Mucosa of descending colon (tissue), 1 donor: ENCODE results near the genes ADAP1 and INTS1.

DNA sequence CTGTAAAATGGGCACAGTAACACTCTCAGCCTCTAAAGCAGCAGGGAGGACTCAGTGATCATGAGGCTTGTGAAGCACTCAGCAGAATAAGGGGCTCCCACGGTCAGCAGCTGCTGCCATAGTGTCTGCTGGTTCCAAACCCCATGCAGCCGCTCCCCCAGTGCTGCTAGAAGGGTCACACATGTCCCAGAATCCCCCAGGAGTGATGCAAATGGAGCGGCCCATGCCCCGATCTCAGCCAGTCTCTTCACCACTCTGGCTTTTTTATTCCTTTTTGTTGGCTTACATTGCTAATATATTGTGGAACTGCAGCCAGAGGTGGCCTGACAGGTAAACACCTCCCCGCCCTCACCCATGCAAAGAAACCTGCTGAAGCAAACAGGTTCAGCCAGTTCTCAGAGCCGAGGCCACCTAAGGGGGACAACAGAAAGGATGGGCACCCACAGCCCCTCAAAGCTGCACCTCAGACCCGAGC lies 102.2 kb upstream of the PDGFA start:
- PRO-cap: unidirectional peak, minus-strand start at position 269 of the sequence; bidirectional peak, plus-strand start at position 391 of the sequence, minus-strand start at position 269 of the sequence

DNA sequence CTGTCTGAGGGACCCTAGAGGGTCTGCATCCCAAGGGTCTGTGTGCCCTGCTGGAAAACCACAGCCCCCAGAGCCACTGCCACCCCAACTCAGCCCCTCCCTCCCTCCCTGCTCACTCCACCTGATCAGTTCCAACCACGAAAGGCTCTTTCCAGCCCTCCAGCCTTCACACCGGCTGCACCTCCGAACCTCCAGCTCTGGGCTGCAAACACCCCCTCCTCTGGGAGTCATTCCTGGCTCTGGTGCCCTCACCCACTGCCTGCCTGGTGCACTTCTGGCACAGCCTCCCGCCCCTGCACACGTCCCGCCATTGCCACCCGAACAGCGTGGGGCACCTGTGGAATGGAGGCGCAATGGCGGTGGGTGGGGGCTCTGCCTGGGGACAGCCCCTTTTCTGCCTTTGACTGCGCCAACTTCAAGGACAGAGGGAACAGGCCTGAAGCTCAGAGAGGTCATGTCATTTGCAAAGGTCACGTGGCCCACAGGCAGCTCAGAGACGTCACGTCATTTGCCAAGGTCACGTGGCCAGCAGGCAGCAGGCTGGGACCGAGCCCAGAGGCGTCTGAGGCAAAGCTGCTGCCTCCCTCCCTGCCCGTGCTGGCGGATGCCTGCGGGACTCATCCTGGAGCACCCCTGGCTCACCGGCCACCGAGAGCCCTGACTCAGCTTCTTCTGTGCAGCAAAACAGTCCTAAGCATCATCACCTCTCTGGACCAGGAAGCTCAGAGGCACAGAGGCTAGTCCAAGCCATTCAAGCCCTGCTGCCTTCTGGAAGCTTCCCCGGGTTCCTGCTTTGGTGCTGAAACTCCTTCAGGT lies 76.0 kb upstream of the DNAAF5 start:
- PRO-cap: no peak

- PRO-cap: unidirectional peak, plus-strand start at chr7:771491
Observed at GRCh38 chr7:771044-771988, 44.2 kb upstream of the PRKAR1B start.

- PRO-cap: no peak
Observed at GRCh38 chr7:855841-856210, 20.5 kb upstream of the GET4 start.

GRCh38 chr7:877619-878359 lies 1.4 kb downstream of the GET4 start:
- PRO-cap: bidirectional peak, plus-strand start at chr7:877984, minus-strand start at chr7:877880

DNA sequence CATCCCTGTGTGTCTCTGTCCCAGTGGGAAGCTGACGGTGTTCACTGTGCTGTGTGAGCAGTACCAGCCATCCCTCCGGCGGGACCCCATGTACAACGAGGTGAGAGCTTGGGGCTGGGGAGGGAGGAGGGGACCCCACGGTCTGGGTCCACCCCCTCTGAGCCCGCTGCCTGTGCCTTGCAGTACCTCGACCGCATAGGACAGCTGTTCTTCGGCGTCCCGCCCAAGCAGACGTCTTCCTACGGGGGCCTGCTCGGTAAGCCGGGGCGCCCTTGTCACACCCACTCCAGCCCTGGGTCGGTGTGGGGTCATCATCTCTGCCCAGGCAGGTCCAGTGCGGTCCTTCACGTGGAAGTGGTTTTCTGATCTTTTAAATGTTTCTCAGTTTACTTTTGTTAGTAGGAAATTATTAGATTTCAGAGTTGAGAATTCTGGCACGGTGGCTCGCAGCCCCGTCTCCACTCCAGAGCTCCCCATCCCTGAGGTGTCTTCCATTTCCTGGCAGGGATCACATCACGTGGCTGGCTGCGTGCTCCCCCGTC lies 17.4 kb downstream of the GET4 start:
- PRO-cap: no peak

- PRO-cap: bidirectional peak, plus-strand start at chr7:920948, minus-strand start at chr7:920876
Observed at GRCh38 chr7:920390-921320, 33.8 kb downstream of the ADAP1 start.

DNA sequence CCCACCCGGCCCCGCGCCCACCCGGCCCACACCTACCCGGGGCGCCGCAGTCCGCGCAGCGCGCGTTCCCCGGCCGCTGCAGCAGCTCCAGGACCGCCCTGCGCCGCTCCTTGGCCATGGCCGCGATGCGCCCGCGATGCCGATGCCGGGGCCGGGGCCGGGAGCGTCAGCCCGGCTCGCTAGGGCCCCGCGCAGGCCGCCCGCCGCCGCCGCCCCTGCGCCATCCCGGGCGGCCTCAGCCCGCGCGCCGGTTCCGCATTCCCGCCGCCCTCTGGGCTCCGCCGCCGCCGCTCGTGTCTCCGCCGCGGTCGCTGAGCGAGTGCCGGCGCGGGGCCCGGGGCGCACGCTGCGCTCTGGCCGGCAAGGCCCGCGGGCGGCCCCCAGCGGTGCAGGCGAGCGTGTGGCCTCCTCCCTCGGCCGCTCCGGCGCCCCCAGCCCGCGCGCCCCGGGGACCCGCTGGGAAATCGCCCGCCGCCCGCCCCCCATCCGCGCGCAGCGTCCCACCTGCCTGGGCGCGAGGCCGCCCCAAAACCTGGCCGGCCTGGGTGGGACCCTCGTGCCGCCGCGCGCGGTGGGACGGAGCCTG lies at the start of gene ADAP1:
Gene ADAP1, minus strand, starts transcription at position 321 of the 586 bp plus-strand sequence.
- PRO-cap: unidirectional peak, minus-strand start at position 97 of the sequence; unidirectional peak, minus-strand start at position 144 of the sequence; unidirectional peak, minus-strand start at position 313 of the sequence

GRCh38 chr7:1229458-1230470 lies 2.9 kb upstream of the UNCX start:
- PRO-cap: no peak

- PRO-cap: unidirectional peak, plus-strand start at chr7:1298968
Observed at GRCh38 chr7:1298913-1299182, 66.2 kb downstream of the UNCX start.

GRCh38 chr7:1442098-1442685 lies 17.1 kb downstream of the MICALL2 start:
- PRO-cap: no peak

GRCh38 chr7:1455069-1456138 lies 3.9 kb downstream of the MICALL2 start:
- PRO-cap: bidirectional peak, plus-strand start at chr7:1455350, minus-strand start at chr7:1455208; bidirectional peak, plus-strand start at chr7:1455524, minus-strand start at chr7:1455422; bidirectional peak, plus-strand start at chr7:1455810, minus-strand start at chr7:1455750

DNA sequence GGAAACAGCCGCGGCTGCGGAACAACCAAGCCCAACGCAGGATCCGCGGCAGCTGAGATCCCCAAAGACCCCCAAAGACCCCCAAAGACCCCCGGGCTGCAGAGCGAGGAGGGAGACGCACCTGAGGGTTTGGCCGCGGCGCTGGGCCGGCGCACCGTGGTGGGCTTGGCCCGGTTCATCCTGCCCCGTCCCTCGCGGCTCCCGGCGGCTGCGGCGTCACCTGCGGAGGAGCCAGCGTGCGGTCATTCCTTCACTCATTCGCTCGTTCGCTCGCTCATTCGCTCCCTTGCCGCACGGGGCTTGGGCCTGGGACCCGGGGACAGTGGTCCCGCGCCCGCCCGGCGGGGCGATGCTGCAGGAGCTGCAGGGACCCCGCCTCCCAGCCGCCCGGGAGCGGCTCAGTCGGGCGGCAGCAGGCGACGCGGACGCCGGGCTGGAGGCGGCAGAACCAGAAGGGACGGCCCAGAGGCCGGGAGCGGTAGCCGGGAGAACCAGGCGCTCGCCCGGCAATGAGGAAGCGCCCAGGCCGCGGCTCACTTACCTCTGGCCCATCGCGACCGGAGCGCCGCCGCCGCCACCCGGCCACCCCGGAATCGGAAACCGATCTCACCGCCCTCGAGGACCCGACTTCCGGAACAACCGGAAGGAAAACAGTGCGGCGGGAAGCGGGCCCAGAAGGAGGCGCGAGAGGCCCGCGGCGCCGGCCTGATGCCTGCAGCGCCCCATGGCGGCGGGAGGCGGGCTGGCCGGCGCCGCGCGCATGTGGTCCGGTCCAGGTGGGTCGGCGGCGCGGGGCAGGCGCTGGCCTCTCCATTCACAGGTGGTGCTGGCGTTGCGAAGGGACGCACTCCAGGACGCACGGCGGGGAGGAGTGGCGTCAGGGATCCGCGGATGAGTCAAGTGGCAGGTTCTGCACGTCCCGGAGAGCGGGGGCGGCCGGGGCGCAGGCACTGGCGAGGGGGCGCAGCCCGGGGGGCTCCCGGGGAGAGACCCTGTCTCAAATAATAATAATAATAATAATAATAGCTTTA lies at the start of gene INTS1:
Gene INTS1, minus strand, starts transcription at position 608 of the 1,031 bp plus-strand sequence.
- PRO-cap: bidirectional peak, plus-strand start at position 819 of the sequence, minus-strand start at position 595 of the sequence

GRCh38 chr7:1505626-1506107 lies 1.5 kb upstream of the INTS1 start:
- PRO-cap: no peak

GRCh38 chr7:1513268-1513720 lies 9.1 kb upstream of the INTS1 start:
- PRO-cap: no peak

DNA sequence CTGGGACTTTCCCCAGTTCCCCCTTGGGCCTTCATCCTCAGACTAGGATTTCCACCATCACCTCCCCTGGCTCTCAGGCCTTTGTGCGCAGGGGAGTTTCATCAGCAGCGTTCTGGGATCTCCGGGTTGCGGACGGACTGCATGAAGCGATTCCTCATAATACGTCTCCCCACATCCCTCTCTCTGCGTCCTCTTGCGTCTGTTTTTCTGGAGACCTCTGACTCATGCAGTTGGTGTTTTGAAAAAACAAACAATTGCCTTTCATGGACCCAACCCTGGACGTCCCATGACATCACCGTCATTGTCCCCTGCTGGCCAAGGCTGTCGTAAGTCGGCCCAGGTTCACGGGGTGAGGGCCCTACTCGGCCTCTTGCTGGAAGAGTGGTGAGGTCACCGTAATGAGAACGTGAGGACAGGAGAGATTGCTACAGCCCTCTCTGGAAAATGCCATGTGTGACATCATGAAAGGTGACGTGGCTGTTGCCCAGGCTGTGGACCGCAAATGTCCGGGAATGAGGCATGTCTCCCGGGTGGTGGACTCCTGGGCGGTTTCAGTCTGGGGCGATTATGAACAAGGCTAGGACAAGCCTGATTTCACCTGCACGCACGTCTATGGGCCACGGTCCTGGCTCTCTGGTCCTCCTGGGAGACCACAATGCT lies 9.9 kb upstream of the MAFK start:
- PRO-cap: no peak

DNA sequence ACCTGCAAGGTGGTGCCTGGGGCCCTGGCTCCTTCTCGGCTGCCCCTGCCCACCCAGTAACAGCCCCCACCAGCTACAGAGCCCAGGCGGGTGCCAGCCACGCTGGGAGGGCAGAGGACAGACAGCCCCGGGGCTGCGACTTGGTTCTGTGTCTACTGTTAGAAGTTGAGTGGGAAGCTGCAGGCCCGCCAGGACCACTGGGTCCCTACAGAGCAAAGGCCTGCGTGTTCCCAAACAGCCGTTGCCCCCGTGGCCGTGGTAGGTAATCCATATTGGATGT lies 11.3 kb downstream of the MAFK start:
- PRO-cap: no peak

DNA sequence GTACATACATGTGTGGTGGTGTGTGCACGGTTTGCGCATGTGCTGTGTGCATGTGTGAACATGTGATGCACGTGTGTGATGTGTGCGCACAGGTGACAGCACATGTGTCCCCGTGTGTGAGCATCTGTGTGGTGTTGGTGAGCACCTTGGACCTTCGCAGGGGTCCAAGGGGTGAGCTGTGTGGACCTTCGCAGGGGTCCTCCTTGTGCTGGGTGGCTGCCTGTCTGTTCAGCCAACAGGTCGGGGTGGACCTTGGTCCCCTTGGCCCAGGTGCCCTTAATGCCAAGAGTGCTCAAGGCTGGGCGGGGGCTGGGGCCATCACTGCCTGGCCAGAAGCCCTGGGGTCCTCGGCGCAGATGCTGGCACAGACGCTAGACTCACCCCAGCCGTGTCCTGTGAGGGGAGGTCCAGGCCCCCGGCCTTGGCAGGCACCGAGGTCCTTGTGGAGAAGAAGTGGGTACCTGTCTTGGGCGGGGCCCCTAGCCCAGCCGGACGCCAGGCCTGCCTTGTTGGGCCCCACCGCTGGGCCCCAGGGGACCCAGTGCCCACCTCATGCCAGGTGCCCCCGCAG lies 6.8 kb downstream of the TMEM184A start:
- PRO-cap: no peak

DNA sequence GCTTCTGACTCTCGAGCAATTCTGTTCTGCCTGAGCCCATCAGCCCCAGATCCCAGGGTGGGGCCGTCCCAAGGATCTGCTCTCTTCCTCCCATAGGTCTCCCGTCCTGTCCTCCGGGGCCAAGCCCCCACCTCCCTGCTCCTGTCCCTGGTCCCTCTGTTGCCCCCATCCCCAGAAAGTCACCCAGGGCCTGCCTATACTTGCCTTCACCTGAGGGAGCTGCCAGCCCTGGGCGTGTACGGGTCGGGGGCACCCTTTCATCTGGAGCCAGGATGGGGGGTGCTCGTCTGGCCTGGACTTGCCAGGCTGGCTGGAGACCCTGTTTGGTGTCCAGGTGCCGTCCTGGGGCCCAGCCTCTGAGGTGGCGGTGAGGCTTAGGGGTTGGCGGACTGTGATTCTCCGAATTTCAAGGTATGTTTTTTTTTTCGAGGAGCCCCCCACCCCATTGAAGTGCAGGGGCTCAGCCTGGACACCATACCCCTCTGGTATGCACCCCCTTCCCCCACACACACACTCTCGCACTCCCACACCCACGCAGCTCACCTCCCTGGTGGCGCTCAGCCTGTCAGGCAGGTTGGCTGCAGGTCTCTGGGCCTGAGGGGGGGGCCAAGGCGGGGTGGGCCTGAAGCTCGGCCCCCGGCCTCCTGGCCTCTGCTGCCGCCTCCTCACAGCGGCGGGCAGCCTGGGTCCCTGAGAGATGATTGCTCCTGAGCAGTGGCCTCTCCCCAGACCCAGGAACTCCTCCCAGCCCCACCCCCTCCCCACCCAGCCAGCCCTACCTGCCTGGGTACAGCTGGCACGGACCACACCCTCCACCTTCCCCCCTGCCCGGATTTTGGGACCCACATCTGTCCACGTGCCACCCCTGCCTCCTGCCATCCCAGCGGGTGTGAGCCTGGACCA lies 4.4 kb upstream of the TMEM184A start:
- PRO-cap: no peak

- PRO-cap: no peak
Observed at GRCh38 chr7:1842176-1842783, 172.2 kb downstream of the ELFN1 start.